Astrocyte (in vitro differentiated cells and primary cell): ENCODE data around the genes HLA-DQB2 and TAP1.

DNA sequence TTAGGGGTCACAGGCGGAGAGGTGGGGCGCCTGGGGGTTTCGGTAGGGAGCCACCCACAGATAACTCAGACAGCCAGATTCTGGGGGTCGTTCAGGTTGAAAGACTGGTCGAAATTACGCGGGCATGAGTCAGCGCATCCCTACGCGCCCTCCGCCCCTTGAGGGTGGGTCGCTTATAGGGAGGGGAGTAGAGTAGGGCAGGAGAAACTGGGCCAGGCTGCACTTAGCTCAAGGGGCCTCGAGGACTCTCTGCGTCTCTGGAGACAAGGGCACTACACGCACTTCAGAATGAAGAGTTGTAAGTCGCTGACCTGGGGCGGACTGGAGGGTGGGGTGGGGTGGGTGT, 629 bp upstream of the PPT2 start:
- PRO-cap: bidirectional peak, plus-strand start at position 203 of the sequence, minus-strand start at position 249 of the sequence
- RRBS, 2 experiments: no CpG with 5 or more reads among the region's 17 CpGs

DNA sequence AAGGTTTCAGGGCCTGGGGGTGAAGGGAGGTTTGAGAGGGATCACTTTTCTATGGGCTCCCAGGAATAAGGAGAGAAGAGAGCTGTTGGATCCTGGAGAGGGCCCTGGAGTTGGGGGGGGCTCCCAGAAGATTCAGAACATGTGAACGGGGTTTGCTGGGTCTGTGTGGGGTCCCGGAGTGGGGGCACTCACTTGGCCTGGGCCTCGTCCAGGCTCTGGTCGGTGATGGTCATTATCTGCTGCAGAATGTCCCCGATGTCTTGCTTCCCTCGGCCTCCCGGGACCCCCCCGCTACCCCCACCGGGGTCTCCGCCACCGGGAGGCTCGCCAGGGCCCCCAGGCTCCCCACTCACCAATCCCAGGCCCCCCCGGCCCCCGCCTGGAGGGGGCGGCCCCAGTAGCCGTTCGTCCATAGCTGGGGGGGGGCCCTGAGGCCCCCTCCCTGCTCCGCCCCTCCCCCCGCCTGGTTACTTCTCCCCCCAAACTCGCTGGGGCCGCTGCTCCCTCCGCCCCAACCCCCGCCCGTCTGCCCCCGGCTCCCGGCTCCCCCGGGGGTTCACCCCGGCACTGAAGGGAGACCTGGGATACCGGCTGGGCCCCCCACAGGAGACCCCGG, 391 bp downstream of the PBX2 start:
- PRO-cap: no peak
- RRBS, 2 experiments: 1 to 3% methylated on average over 3 to 5 of the region's 30 CpGs

DNA sequence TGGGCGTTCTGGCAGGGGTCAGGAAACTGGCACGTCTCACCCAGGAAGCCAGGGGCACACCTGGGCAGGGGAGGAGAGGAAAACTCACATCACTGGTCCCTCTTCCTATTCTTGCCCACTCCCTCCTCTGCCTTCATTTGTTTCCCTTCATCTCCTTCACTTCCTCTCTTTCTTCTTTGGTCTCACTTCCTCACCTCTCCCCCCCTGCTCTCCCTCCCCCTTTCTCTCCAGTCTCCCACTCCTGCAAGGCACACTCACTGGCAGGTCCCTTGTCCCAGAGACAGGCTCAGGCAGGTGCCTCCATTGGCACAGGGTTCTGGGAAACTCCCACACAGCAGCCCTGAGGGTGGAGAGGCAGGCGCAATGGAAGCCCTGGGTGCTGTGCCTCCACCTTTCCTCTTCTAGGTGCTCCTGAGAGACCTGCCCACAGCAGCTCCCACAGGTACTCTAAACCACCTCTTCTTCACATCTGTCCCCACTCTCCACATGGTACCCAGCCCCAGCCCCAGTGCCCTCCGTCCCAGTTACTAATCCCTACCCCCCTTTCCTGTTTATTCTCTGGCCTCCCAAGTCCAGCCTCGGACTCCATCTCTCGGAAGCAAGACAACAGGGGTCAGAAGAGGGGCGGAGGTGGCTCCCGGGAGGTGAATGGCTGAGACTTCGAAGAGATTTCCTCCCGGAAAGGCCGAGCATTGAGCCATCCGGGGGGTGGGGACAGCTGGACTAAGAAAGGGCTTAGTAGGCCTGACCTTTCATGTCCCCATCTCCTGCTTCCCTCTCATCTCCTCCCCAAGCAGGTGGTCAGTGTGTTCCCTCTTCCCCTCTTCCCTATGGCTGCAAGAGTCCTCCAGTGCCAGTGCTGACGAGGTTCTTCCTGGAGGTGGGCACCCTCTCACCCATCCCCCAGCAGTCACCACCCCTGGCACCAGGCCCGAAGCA, 851 bp downstream of the NOTCH4 start:
- PRO-cap: no peak
- RRBS, 2 experiments: no CpG with 5 or more reads among the region's 14 CpGs

DNA sequence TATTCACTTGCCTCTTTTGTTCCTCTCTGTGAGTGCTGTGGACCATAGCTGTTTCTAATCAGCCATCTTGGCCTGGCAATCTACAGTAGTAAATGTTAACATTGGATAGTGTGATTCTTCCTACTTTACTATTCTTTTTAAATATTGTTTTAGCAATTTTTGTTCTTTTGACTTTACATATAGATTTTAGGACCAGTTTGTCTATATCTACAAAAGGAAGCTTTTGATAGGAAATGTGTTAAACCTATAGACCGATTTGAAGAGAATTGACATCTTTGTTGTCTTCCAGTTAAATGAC, 32.0 kb upstream of the NOTCH4 start:
- PRO-cap: no peak
- RRBS, 2 experiments: no CpG with 5 or more reads among the region's 1 CpG

DNA sequence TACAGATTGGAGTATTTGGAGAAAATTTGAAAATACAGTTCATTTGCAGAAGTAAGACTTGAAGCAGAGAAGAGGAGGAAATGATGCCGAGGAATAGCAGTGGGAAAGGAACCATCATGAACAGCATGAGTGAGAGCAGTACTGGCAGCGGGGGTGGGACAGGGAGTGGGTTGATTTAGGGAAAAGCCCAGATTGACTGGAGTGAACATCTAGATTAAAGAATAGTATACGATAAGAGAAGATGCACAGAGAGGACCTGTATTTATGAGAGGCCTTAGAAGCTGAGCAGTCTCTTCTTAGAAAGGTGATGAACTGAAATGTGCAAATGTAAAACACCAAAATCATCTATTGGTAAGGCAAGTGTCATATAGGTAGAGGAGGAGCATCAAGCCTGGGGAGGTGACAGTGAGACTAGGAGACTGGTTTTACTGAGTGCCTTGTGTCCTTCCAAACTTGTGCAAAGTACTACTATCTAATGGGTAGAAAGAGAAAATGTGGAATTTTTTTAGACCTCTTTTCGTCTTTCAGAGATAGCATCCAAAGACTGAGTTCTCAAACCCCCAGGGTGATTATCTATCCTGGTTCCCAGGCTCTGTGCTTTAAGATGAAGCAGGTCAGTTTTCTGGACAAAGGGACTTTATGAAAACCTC, 18.0 kb upstream of the HLA-DRB1 start:
- PRO-cap: no peak
- RRBS, 2 experiments: no CpG with 5 or more reads among the region's 4 CpGs

GRCh38 chr6:32763427-32763726, at the start of gene HLA-DQB2:
Gene HLA-DQB2 (minus strand): TSS chr6:32763532.
- PRO-cap: no peak
- RRBS, 2 experiments: no CpG with 5 or more reads among the region's 3 CpGs

- PRO-cap: bidirectional peak, plus-strand start at chr6:32844848, minus-strand start at chr6:32844652
- RRBS, 2 experiments: no CpG with 5 or more reads among the region's 43 CpGs
Observed at GRCh38 chr6:32844200-32845038, 572 bp upstream of the PSMB8 start.

- PRO-cap: bidirectional peak, plus-strand start at chr6:32853816, minus-strand start at chr6:32853679; bidirectional peak, plus-strand start at chr6:32854192, minus-strand start at chr6:32854007
- RRBS, 2 experiments: 2 to 4% methylated on average over 19 of the region's 77 CpGs
Observed at GRCh38 chr6:32853368-32854324, at the start of gene TAP1. Gene TAP1 (minus strand): TSS chr6:32853704.

DNA sequence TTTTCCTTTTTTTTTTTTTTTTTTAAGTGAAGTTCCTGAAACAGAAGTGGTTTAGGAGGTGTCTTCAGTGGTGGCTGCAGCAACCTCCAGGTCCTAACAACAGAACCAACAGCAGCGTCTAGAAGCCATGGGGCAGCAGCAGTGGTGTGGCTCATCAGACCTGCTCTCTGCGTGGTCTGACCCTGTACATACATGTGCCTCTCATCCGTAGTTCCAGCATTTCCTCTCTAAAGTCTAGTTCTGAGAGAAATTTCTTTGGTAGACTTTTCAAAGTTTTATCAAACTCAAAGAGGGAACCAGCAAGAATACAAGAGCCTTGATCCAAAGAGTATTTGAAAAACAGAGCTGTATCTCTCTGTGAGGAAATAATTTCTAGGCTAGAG, 13.3 kb downstream of the PSMB9 start:
- PRO-cap: no peak
- RRBS, 2 experiments: no CpG with 5 or more reads among the region's 3 CpGs

DNA sequence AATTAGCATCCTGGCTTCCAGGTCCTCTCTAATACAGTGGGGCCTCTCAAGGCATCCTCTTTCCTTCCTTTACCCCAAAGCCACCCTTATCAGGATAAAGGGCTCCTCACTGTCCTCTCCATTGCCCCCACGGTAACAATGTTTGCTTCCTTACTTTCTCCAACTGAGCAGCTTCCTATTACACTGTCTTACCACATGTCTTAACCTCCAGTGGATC, 5.0 kb downstream of the HLA-DMB start:
- PRO-cap: no peak
- RRBS, 2 experiments: no CpG with 5 or more reads among the region's 1 CpG

DNA sequence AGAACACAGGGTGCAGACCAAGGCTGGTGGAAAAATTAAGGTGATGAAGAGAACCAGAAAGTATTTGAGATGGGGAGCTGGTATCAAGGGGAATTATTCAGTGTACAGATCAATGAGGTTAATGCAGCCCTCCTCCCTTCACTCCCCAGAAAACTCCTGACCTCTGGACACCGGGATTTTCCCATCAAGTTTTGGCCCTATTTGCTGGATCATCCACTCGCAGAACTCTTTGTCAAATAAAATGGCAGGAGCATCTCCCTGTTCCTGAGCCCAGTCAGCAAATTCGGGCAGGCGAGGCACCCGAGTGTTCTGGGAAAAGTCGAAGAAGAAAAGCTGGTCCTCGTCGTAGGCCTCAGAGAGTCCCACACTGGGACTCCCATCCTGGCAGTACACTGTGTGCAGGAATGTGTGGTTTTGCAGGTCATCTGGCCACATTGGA, 2.5 kb downstream of the HLA-DMA start:
- PRO-cap: no peak
- RRBS, 2 experiments: no CpG with 5 or more reads among the region's 8 CpGs

DNA sequence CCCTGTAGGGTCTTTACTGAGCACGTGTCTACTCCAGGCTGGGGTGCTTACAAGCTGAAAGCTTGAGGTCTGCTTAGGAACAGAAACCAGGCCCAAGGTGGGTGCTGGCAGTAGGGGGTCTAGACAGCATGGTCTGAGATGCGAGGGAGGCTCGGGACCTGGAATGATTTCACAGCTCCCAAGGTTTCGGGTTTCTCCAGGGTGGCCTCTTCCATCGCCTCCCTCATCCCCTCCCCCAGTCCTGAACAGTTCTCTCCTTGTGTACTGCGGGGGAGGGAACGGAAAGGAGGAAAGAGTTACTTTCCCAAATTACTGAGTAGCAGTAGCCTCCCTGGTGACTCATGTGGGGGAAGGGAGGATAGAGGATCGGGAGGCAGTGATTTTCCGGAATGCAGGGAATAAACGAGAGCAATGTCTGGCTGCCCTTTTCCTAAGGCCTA, 1.3 kb downstream of the BRD2 start:
- PRO-cap: bidirectional peak, plus-strand start at position 379 of the sequence, minus-strand start at position 165 of the sequence
- RRBS, 2 experiments: 5 to 6% methylated on average over 2 of the region's 10 CpGs

DNA sequence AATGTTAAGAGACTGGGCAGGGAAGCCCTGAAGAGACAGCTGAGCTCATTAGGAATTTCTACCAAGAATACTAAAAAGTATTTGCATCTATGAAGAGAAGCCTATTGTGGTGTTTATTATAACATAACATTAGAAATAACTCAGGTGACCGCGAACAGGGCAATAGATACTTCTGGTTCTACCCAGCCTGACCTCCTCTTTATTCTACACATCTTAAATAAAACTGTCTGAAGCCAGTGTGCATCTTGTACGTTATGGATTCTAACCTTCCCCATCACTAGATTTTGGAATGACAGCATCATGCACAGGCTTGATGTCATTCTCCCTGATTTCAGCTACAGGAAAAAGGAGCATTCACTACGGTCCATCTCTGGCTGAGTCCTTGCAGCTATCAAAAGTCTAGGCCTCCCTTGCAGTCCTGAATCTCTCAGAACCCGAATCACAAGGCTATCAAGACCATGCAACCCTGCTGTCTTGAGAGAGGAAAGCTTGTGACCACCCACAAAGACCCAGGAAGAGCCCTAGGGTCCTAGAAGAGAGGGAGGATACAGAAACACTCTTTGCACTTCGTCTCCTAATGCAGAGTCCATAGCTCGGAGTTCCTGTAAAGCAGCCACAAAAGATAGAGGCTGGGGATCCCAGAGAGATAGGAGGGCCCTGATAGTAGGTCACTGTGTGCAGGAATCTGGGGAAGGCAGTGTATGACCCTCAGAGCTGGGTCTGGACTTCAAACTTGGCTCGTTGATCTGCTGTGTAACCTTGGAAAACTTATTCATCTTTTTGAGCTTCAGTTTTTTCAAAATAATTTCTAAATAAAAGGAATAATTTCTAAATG, 3.2 kb upstream of the HLA-DPB1 start:
- PRO-cap: no peak
- RRBS, 2 experiments: no CpG with 5 or more reads among the region's 8 CpGs

- PRO-cap: no peak
- RRBS, 2 experiments: no CpG with 5 or more reads among the region's 14 CpGs
Observed at GRCh38 chr6:33116870-33117173, 41.0 kb downstream of the HLA-DPB1 start.

- PRO-cap: no peak
- RRBS, 2 experiments: no CpG with 5 or more reads among the region's 18 CpGs
Observed at GRCh38 chr6:33205159-33205886, 868 bp downstream of the HSD17B8 start.

GRCh38 chr6:33207513-33208311, 588 bp upstream of the RING1 start:
- PRO-cap: bidirectional peak, plus-strand start at chr6:33207883, minus-strand start at chr6:33207797
- RRBS, 2 experiments: 2 to 3% methylated on average over 16 to 18 of the region's 46 CpGs

DNA sequence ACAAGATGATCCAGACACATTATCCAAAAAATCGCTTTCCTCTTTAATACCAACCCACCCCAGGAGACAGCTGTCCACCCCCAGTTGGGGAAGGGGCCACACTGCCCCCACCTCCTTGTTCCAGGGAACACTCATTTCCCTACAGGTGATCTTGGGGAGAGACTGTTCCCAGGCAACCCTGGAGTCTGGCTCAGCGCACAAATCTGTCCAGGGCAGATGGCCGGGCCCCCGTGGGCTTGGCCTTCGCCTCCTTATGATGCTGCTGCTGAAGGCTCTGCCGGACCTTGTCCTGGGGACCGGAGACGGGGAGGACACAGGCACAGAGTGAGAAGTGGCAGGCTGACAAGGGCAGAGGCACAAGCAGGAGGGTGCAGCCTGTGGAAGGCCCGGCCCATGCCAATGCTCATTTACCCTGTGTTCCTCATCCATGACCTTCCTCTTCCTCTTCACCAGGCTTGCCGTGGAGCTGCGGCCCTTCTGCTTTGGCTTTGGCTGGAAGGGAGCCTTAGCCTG, 2.2 kb downstream of the B3GALT4 start:
- PRO-cap: no peak
- RRBS, 2 experiments: 77 to 85% methylated on average over 7 of the region's 11 CpGs

DNA sequence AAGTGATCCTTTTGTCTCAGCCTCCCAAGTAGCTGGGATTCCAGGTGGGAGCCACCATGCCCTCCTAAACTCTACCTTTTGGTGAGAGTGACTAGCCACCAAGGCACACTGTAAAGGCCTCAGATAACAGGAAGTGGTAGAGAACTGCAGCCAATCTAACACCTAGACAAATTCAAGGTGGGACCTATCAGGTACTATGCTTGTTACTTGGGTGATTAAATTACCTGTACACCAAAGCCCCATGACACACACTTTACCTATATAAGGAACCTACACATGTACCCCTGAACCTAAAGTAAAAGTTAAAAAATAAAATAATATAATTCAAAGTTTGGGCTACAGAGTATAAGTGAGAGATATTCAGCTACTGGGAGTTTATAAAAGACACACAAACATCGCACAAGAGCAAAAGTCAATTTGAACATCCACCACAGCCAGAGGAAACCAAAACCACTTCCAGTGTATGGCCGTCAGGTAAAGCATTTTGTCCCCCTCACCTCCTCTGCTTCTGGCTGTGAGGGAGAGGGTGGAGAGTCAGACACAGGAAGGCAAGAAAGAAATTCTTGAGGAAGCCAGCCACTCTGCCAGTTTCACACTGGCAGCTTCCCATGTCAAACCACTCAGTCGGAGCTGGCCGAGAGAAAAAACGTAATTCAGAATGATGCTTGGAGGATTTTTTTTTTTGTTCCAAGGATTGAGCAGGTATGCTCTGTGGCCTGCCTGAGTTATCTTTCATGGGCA, 15.5 kb upstream of the SMIM40 start:
- PRO-cap: no peak
- RRBS, 2 experiments: no CpG with 5 or more reads among the region's 5 CpGs

- PRO-cap: no peak
- RRBS, 2 experiments: 78 to 100% methylated on average over 3 to 4 of the region's 21 CpGs
Observed at GRCh38 chr6:33414142-33415487, 3.3 kb downstream of the CUTA start.

DNA sequence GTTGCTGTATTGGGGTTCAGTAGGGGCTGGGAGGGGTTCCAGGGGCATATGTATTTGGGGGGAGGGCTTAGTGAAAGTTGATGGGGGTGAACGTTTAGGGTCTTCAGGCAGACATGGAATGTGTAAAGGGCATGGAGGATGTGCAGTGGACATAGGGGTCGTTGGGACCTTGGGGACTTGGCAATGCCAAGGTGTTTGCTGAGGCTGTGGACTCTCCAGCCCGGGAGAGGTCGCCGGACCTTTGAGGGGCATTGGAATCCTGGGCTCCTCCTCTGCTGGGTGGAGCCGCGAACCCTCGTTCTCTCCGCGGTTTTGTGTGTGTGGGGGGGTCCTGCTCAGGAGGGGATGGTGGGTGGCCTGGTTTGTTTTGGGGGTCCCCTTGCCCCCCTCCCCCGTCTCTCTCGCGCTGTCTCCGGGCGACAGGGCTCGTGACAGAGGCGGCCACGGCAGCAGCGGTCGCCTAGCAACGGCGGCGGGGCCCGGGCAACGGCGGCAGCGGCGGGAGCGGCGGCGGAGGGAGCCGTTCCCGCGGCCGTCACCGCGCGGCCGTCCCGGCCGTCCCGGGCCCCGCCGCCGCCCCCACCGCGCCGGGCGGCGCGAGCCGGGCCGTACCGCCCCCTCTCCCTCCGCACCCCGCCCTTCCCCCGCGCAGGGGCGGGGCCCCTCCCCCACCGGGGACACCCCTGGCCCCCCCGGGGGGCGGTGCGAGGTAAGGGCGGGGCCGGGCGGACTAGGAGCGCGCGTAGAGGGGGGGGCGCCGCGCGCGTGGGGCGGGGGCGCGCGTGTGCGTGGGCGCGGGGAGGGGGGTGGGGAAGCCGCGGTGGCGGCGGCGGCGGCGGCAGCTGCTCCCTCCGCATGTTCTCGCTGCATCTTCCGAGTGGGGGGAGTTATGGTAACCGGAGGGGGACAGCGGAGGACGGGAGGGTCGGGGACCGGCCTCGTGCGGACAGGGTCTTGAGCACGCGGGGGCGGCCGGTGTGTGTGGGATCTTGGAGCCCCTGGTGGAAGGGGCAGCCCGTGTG, 7.9 kb downstream of the SYNGAP1 start:
- PRO-cap: no peak
- RRBS, 2 experiments: 3% methylated on average over 47 of the region's 103 CpGs